Metastatic Pancreatic Carcinoma in the Ovary (tissue), 1 donor: Measurements from ENCODE around the genes OR5K4 and CLDND1.

DNA sequence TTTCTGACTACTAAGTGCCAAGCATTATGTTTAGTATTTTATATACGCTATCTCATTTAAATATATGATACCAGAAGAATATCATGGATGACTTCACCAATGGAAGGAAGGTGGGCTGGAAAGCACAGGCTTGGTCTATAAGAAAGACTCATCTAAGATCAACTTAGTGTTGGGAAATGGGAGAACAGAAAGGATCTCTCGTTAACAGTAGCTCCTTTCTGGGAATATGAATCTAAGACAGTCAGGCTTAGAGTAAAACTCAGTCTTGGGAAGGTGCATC, 1.1 kb upstream of the HTR1F start:
- PRO-cap: no peak

- PRO-cap: no peak
Observed at GRCh38 chr3:87795681-87796543, 3.4 kb downstream of the HTR1F start.

DNA sequence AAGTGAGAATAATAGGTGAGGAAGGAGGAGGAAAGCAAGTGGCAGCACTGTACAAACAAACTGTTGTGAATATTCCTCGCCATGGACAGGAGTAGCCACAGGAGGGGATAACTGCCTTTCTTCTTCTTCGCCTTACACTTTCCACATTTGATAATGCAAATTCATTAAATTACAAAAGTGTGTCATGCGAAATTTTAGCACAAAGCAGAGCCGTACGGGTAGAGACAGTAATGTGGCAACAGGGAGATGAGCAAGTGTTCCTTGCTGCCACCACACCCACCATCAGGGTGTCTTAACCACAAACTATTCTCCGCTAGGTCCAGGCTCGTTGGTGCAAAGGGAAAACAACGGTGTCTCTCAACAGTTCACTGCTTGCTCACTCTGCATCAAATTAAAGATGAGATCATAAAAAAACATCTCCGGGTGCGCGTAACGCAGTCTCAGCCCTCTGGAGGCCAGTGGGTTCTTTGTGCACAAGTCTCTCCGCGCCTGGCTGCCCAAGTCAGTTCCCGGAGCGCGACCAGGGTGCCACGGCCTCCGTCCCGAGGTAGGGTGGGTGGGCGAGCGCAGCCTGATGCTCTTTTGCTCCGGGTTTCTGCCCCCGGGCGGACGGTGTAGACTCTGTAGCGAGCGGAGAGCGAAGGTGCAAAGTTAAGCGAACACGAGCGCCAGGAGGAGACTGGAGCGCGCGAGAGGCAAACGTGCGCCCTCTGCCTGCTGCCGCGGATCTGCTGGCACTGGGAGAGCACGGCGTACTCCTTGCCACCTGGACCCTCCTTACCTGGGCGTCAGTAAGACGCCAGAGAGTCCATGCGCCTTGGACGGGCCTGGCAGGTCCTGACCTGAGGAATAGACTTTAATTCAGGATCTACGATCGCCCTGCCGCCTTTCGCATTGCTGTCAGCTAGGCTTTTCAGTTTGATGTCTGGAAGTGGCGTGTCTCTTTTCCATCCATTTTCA, 6.9 kb downstream of the EPHA3 start:
- PRO-cap: no peak

GRCh38 chr3:89747279-89747935, 640.0 kb downstream of the EPHA3 start:
- PRO-cap: no peak

- PRO-cap: no peak
Observed at GRCh38 chr3:93898396-93898823, 75.3 kb downstream of the PROS1 start.

- PRO-cap: unidirectional peak, plus-strand start at chr3:94648520
Observed at GRCh38 chr3:94648250-94648681, 585.4 kb downstream of the NSUN3 start.

GRCh38 chr3:94881131-94881385, 818.2 kb downstream of the NSUN3 start:
- PRO-cap: no peak

DNA sequence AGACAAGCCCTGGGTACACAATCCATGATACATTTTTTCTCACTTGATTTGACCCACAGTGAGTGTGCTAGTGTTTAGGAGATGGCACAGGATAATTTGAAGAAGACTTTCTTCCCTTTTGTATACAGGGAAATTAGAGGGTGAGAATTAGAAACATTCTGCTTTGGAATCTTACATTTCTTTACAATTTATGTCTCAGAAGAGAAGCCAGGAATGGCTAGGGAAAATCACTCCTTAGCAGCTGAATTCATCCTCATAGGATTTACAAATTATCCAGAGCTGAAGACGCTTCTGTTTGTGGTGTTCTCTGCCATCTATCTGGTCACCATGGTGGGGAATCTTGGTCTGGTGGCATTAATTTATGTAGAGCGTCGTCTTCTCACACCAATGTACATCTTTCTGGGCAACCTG, at the start of gene OR5K4:
Gene OR5K4 (plus strand): TSS at position 214 of the 411 bp plus-strand sequence.
- PRO-cap: no peak

- PRO-cap: unidirectional peak, minus-strand start at chr3:98522922; unidirectional peak, minus-strand start at chr3:98523008
Observed at GRCh38 chr3:98522499-98523356, at the start of gene CLDND1. CLDND1 (minus strand) TSS chr3:98522902.

- PRO-cap: no peak
Observed at GRCh38 chr3:98557287-98557758, 25.5 kb downstream of the GPR15 start.

- PRO-cap: no peak
Observed at GRCh38 chr3:98770118-98770978, 7.2 kb downstream of the ST3GAL6 start.

DNA sequence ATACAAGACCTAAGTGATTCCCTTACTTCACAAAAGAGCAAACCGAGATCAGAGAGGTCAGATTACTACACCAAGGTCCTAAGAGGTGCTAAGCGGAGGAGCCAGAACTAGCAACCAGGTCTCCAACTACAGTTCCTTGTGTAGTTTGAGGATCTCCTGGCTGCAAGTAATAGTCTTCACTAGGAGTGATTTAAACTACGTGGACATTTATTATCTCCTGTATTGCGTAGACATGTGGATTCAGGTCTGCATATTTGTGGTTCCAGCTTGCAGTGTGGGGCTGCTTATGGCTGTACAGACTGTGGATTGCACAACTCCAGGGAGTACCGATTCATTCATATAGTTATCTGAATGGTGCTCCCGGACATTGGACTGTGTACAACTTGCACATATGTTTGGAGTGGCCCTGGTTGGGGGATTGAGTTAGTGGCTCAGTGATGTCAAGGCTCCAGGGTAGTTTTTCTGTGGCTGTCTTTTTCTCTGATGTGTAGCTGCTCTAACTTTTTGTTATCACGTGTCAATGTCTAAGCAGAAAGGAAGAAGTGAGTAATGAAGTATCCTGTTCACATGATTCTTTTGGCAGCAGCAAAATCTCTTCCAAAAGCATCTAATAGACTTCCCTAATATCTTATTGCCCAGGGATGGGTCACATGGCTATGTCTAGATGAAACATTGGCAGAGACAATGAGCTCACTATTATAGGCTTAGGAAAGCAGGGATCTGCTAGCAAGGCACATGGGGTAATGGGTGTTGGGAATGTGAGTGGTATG, 15.7 kb downstream of the ST3GAL6 start:
- PRO-cap: no peak

DNA sequence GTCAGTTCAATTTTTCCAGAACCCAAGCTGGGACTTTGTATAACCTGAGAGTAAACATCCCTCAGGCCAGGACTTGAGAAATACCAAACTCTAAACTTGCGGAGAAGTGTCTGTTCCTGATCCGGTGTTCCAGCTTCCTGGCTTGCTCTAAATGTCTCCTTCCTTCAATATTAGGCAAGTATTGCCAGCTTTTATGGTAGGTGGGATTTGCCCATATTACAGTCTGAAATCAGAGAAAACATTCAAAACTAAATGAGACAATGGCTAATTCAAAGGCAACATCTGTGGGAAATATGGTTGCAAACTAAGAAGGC, 88.4 kb upstream of the COL8A1 start:
- PRO-cap: no peak

DNA sequence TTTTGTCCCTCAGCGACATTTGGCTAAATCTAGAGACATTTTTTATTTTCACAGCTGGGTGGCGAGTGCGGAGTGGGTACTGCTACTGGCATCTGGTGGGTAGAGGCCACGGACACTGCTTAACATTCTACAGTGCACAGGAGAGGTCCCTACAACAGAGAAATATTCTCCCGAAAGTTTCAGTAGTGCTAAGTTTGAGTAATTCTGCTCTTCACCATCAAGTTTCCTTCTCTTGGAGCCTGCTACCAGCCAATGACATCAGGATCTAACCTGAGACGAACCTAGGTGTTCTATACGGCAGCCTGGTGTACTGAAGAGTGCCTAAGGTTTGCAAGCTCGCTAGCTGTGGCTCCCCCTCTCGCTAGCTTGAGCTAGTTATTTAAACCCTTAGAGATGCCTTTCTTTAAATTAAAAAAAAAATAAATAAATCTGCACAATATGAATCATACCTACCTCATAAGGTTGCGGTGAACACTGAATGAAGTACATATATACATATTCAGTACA, 1.5 kb upstream of the COL8A1 start:
- PRO-cap: no peak

GRCh38 chr3:99659937-99660485, 21.6 kb downstream of the COL8A1 start:
- PRO-cap: no peak

DNA sequence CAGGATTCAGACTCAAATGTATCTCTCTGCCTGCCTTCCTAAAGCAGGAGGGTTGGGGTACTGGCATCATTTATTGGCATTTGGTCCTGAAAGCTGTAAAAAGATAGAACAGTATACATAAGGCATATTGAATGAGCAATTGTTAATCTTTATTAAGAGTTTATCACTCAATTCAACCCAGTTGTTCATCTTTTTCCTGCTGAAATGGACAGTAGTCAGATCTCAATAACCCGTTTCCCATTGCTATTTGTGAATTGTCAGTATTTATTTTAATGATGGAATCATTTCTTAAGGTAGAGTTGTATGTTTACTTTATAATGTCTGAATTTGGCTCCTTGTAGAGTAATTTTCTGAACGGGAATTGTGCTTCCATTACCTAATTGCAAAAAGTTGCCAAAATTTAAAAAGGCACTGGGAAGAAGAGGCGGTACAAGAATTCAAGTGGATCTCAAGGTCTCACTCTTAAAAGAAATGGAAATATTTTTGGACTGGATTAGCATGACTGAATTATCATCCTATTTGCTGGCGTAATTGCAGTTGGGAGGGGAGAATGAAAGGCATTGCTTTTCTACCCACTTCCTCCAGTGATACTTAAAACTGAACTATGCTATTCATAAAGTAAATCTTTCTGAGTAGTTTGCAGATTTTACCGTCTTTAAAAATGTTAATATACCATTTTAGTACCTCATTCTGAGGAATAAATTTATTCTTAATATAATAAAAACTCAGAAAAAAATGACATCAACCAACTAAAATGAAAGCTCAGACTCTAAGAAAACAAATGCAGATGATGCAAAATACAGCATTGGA, 46.2 kb downstream of the COL8A1 start:
- PRO-cap: no peak

DNA sequence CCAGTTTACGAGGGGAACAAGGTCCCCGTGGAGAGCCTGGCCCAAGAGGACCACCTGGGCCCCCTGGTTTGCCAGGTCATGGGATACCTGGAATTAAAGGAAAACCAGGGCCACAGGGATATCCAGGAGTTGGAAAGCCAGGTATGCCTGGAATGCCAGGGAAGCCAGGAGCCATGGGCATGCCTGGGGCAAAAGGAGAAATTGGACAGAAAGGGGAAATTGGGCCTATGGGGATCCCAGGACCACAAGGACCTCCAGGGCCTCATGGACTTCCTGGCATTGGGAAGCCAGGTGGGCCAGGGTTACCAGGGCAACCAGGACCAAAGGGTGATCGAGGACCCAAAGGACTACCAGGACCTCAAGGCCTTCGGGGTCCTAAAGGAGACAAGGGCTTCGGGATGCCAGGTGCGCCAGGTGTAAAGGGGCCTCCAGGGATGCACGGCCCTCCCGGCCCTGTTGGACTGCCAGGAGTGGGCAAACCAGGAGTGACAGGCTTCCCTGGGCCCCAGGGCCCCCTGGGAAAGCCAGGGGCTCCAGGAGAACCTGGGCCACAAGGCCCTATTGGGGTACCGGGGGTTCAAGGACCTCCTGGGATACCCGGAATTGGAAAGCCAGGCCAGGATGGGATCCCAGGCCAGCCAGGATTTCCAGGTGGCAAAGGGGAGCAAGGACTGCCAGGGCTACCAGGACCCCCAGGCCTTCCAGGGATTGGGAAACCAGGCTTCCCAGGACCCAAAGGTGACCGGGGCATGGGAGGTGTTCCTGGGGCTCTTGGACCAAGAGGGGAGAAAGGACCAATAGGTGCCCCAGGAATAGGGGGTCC, 23.2 kb upstream of the CMSS1 start:
- PRO-cap: no peak

DNA sequence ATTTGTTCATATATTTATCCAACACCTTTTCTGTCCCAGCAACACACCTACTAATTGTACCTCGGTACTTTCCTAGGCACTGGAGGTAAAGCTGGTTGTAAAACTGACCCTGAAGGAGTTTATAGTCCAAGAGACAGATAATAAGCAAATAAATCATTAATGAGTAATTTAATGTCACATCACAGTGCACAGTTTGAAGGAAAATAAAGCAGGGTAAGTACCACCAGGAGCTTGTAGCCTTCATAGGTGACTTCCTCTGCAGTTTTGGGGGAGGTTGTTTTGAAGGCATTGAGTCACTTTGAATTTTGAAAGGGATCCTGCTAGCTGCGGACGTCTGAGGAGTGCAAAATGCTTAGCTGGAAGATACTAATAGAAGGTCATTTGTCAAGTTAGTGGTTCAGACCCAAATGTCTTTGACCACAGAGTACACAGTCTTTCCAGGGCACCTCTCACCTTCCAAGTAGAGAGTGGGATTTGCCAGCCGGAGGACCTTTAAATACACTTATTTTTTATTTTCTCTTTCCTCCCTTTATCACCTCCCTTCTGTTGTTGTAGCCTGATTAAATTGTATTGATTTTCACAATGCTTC, 53.8 kb downstream of the CMSS1 start:
- PRO-cap: no peak

DNA sequence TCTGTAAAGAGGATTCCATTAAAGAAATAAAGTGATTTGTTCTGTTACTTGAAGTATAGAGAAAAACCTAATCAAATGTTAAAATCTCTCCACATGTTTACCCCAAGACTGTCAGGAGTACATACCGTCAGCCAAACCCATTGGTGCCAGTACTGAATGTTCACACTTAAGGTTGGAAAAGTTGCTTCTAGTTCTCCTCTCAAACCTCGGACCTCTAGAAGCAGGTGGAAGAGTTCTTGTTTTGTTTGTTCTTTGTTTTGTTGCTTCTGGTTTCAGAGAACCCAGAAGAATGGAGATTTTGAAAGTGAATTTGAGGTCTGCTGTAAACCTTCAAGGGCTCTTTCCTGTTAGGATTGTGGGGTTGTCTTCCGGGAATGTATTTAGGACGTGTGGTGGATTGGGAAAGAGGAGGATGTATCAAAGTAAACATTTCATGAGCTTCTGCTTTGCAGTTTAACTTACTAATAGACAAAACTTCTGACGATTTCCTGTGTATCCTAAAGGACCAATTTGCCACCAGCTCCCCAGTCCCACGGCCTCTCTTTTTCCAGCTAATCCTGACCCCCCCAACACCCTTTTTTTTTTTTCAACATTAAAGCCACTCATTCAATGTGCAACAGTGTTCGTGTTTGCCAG, 50.4 kb downstream of the FILIP1L start:
- PRO-cap: no peak

- PRO-cap: no peak
Observed at GRCh38 chr3:100602998-100603974, 6.1 kb upstream of the ADGRG7 start.